Umbilical cord (tissue), 2 donors: ENCODE results near the genes CSTF3 and CD59.

- RAMPAGE, long total RNA: no peak
These were observed 50.8 kb downstream of the METTL15 start for GRCh38 chr11:28158717-28159701.

DNA sequence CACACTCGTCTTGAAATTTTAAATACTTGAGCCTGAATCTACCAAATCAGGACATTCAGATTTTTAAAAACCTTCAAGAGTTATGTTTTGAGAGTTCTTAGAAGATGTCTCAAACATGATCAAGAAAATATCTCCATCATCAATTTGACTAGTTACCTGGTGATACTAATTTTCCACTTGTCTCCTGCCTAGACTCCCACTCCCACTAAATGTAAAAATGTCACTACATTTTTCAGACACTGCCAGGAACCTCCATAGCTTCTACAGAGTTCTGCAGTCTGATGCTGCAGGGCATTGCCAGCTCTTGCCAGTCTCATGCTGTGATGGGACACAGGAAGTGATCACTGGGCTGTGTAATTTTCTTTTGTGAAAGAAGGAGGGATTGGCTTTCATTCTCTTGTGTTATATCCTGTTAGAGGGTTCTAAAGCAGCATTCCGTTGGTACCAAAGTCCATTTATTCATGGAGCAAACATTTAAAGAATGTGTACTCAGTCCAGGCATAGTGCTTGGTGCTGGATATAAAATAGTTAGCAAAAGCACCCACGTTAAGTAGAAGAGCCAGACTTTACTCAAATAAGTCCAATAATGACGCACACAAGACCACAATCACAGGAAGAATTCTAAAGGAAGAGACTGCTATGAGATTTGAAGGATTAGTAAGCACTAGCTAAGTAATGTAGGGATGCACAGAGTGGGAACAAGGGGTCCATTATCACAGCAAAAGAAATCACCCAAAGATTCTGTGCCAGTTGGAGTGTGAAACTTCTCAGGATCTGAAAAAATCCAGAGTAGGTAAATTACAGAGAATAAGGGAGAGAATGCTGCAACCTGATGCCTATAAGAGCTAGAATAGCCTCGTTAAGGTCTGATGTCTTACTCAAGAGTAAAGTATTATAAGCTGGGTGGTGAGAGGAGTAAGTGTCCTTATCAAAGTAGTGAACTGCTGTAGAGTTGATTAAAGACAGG is 728.1 kb downstream of the METTL15 start:
- RAMPAGE, long total RNA: no peak

- RAMPAGE, long total RNA: no peak
These were observed 868.5 kb downstream of the METTL15 start for GRCh38 chr11:28976688-28977188.

DNA sequence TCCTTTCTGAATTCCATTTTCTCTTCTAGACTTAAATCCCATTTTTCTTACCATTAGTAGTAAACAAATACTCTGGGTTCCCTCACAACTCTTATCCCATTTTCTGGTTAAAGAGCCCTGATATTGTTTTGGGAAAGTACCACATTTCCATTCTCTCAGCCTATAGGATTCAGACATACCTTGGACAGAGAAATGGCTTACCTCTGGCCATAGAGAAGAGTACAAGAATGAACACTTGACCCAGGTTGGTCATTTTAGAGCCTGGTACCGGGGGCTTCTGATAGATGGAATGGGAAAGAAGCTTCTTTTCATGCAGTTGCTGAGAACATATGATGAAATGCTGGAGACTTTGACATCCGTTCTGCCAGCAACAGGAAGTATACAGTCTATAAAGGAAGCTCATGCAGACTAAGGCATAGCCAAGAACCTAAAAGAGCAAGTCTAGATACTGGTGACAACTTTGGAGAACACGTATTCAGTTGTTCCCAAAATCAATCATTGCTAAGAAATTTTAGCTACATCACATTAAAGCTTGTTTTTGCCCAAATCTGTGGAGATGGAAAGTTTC is 894.5 kb downstream of the METTL15 start:
- RAMPAGE, long total RNA: no peak

GRCh38 chr11:29119523-29120816 is 896.9 kb downstream of the KCNA4 start:
- RAMPAGE, long total RNA: no peak

- RAMPAGE, long total RNA: no peak
These were observed 752.5 kb downstream of the KCNA4 start for GRCh38 chr11:29264293-29264836.

DNA sequence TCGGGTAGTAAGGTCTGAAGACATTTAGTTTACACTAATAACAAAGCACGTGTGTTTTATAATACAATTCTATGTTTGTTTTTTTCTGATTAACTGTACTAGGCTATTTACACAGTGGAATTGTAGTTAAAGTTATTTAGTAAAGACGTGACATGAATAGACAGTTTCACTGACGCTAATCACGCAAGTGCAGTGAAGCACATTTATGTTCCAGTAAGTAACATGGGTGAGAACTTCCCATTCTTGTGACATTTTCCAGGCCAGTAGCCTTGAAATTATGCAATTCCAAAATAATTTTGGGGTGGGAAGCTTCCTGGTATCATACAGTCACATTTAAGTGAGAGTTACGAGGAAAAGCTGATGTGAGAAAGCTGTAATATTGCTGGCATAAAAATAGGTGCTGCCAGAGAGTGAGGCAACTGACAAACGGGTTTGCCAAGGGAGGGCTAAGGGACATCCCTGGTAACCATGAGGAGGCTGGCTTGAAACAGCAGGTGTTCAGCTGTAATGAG is 378.8 kb downstream of the DCDC1 start:
- RAMPAGE, long total RNA: no peak

- RAMPAGE, long total RNA: no peak
These were observed 224.4 kb downstream of the DCDC1 start for GRCh38 chr11:31145102-31145568.

DNA sequence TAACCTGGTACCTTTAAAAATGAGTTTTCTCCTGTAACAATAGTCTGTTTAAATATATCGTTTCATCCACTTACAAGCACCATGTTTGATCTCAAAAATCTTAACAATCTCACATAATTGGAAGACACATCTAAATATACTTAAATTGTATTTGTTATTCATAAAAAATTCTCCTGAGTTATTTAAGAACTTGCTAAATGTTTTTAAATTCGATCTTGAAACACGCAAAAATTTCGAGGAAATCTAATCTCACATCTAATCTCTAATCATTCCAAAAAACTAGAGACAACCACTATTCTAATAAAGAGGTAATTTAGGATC is 19.7 kb downstream of the IMMP1L start:
- RAMPAGE, long total RNA: no peak

GRCh38 chr11:31798547-31798907 is 12.6 kb downstream of the PAX6 start:
- RAMPAGE, long total RNA: no peak

- RAMPAGE, long total RNA: no peak
These were observed 25.5 kb upstream of the PAX6 start for GRCh38 chr11:31836720-31836993.

GRCh38 chr11:32120976-32121343 is 30.1 kb downstream of the RCN1 start:
- RAMPAGE, long total RNA: no peak

DNA sequence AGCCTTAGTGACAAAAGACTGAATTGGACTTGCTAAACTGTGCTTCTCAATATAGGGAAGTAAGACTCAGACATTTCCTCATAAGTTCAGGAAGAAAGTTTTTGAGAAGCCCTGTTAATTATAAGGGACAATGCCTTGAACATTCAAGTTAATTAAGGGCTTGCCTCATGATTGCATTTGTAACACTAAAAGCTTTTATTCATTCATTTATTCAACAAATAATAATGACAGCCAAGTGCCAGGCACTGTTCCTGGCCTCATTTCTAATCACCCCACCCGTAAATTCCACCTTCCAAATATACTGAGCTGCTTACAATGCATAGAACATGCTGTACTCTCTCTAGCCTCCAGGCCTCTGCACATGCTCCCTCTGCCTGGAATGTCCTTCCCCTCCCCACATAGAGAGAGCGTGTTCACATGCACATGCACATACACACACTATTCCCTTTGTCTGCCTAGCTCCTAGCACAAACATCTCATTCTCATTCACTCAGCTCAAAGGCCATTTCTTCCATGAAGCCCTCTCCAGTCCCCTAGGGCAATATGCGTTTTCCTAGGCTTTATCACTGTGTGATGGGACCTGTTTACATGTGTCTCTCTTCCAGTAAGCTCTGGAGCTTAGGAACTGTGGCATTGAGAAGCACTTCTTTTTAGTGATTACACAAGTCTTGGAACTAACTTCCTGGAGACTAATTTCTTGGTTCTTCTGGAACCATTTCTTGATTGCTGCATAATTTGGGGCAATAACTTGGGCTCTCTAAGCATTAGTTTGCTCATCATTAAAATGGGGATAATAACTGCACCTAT is 144.6 kb downstream of the WT1 start:
- RAMPAGE, long total RNA: no peak

- RAMPAGE, long total RNA: no peak
These were observed 110.2 kb downstream of the WT1 start for GRCh38 chr11:32325156-32325567.

DNA sequence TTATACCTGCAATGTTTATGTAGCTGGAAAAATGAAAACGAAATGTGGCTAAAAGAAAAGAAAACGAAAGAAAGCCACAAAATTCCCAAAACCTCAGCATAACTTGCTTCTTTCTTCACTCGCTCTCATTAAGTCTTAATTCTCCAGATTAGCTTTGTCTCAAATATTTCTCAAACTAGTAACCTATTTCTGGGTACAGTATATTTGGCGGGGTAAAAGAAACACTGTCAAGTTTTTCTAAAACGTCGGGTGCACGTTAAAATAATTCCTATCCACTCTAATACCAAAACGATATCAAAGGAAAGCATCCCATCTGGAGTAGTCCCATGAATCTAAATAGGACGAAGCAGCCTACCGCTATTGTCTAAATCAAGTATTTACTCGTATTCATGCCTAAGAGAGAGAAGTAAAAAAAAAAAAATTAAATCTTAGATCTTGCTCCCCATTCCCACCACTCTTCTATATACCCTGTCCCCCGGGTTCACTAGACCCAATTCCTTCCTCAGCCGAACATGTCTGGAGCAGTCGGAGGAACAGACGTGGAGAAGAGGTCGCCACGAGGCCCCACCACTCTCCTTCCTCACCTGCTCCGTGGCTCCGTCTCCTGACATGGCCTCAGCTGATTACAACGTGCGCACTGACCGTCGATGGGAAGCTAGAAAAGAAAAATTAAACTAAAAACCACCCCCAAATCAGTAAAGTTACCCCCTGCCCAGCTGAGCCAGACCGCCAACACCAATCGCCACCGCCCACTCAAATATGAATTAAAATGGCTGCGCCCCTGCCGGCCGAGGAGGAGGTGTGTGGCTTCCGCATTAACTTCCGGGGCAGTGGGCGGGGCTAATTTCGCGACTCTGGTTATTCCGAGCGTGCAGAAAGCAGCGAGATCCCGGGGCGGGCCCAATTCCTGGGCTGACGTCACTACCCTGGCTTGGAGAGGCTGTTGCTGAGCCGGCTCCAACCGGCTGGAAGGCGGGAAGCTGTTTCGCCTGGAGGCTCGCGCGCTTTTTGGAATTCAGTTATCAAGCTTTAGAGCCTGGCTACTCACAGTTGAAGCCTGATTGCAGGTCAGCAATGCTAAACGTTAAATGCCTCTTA is at the start of gene CSTF3:
Gene CSTF3 (minus strand): TSS at position 766 of the 1,098 bp plus-strand sequence.
- RAMPAGE, long total RNA: no peak

DNA sequence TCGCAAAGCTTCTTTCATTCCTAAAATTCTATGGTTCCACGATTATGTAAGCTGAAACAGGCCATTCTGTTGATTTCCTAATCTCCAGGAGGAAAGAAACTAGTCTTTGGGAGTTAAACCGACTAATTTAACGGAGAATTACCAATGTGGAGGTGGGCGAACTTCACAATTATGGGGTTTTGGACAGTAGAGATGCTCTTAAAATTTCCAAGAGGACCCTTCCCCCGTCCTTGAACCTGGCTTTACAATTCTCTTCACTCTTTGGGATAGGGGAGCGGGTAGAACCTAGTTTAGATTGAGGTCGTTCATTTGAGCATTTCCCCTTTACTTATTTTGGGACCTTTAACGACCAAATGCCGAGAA is 599 bp upstream of the HIPK3 start:
- RAMPAGE, long total RNA: no peak

DNA sequence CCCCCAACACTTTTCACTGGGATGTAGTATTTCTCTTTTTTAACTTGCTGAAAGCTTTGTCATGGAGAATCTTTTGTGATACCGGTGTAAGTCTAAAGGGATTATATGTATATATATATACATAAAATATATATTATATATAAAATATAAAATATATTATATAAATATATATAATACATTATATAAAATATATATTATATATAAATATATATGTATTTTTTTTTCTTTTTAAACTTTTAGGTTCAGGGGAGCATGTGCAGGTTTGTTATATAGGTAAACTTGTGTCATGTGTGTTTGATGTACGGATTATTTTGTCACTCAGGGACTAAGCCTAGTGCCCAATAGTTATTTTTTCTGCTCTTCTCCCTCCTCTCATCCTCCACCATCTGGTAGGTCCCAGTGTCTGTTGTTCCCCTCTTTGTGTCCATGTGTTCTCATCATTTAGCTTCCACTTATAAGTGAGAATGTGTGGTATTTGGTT is 3.9 kb downstream of the HIPK3 start:
- RAMPAGE, long total RNA: no peak

DNA sequence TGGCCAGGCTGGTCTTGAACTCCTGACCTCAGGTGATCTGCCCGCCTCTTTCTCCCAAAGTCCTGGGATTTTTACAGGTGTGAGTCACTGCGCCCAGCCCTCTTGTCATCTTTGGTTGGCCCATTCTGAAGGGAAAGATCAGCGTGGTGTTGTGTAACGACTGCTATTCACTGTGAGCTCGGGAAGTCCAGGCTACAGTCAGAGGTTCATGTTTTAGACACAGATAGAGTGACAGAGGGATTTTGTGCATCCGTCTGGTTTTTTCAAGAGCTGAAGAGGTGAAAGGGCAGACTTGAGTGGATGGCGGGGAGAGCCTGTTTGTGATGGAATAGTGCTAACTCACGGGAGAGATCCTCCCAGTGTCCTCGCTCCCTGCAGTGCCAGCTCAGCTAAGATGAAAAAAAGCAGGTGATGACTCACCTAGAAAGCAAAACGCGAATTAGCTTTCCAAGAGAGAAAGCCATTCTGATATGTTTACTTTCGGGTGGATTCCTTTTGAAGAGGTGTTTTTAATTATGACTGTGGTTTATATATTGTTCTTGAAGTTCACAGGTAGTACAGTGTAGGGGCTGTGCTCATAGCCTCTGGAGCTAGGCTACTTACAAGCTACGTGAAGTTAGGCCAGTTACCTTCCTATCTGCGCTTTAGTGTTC is 67.3 kb downstream of the C11orf91 start:
- RAMPAGE, long total RNA: no peak

GRCh38 chr11:33696143-33696810 is 4.3 kb downstream of the C11orf91 start:
- RAMPAGE, long total RNA: no peak

DNA sequence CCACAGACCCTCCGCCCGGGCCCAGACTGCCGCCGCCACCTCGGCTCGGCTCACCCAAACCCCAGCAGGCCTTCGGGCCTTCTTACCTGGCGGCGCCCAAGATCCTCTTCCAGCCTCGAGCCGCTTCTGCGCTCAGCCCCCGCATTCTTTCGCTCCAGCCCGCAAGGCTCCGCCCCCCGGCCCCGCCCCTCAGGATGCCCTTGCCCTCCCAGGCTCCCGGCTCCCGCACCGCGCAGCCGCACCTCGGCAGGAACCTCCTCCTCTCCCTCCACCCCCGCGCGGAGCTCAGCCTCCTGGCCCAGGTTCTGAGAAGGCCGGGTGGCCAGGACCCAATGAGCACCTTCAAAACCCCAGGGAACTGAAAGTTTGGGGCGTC is at the start of gene CD59:
Gene CD59 (minus strand): TSS at position 128 of the 376 bp plus-strand sequence.
- RAMPAGE, long total RNA: start-site peak on the minus strand centred at position 123 of the sequence, 12 bp wide, 45 and 77 reads in 2 replicates